AG04449 (cell line): ENCODE measurements around a stretch of chr2.

DNA sequence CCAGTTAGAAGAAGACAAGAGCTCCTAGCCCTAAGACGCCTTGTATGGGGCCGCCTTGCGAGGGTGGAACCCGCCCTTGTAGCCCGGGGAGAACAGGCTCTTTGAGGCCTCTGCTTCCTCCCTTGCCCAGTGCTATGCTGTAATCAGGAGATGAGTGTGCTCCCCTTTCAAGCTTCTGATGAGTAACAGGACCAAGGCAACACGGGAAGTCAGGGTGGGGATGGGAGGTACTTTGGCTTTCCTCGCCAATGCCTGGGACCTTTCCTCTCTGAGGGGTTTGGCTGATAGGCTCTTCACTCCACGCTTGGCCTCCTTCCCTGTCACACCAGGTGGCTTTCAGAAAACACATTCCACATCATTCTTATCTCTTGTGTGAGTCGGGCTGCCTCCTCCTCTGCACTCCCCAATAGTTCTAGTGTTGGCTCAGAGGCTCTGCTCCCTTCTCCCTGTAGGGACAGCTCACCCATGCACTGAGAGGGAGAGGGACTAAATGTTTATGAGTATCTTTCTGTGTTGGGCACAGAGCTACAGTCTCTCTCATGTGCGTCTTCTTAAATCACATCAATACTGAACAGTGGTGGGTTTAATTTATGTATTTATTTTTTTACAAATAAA, 223.6 kb upstream of the TRIB2 start:
- RRBS, result 88% methylated on average over 4 of the region's 10 CpGs

- RRBS, result no CpG with 5 or more reads among the region's 2 CpGs
These were observed 1.2 kb upstream of the TRIB2 start for GRCh38 chr2:12715676-12715851.

GRCh38 chr2:12727482-12728230, 10.9 kb downstream of the TRIB2 start:
- RRBS, result no CpG with 5 or more reads among the region's 8 CpGs

GRCh38 chr2:12733644-12734214, 17.0 kb downstream of the TRIB2 start:
- RRBS, result no CpG with 5 or more reads among the region's 8 CpGs

DNA sequence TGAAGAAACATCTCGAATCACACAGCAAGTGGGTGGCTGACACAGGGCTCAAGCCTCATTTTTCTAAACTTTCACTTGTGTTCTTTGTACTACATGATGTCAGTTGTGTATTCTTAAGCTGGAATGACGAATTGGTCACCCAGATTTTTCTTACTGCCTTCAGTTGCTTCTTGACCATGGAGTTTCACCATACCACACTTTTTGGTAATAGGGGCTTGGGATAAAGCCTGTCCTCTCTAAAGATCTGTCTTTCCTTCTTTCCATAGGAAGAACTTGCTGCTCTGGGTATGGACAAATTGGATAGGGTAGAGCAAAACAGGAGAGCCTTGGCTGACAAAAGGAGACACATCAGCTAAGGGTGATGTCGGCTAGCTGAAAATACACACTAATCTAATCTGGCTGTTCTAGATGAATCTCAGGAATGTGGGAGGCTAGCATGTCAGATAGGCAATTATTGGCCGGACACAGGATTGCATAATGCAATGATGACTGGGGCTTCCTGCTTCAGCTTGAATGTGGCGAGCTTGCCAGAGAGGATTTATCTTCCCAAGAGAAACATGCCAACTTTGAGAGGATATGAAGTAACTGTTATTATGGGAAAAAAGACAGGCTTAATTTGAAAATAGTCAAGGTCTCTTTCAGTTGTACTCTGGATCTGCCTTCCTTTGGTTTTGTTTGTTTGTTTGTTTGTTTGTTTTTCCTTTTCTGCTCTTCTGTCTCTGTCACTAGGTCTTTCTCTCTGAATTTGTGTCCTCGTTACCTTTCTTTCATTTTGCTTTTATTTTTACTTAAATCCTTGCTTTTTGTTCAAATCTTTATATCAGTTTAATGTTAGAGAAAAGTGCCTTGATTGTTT, 102.3 kb downstream of the TRIB2 start:
- RRBS, result no CpG with 5 or more reads among the region's 6 CpGs

DNA sequence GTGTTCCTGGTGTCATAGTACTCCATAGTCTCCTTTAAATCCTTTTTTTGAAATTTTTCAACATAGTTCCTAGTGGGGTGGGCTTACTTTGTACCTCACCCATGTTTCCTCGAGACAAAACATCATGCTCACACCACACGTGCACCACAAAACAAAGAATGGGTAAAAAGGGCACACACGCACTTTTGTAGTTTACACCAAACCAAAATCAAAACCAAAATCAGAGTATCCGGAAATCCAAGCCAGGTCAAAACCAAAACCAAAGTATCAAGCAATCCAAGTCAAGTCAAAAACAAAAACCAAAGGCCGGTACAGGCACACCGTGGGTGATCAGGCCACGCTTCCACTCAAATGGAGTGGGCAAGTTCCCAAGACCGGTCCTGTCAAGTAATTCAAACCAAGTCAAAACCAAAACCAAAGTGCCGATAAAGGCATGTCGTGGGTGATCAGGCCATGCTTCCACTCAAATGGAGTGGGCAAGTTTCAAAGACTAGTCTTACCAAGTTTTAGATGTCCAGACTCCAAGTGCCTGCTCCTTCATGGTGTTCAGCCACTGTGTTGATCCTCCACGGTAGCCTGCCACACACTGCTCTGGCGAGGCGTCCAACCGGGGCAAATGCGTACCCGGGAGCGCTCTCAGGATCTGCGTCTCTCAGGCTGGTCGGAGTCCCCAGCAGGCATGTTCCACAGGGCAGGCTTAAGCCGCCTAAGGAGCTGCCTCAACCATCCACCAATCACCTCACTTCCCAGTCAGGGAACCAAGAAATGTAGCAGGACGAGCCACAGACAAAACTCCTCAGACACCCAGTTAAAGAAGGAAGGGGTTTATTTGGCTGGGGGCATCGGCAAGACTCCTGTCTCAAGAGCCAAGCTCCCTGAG, 815.8 kb downstream of the TRIB2 start:
- RRBS, result no CpG with 5 or more reads among the region's 22 CpGs

GRCh38 chr2:15604827-15605329, 13.2 kb downstream of the DDX1 start:
- RRBS, result no CpG with 5 or more reads among the region's 3 CpGs

- RRBS, result no CpG with 5 or more reads among the region's 6 CpGs
These were observed 48.5 kb downstream of the DDX1 start for GRCh38 chr2:15639974-15640694.

DNA sequence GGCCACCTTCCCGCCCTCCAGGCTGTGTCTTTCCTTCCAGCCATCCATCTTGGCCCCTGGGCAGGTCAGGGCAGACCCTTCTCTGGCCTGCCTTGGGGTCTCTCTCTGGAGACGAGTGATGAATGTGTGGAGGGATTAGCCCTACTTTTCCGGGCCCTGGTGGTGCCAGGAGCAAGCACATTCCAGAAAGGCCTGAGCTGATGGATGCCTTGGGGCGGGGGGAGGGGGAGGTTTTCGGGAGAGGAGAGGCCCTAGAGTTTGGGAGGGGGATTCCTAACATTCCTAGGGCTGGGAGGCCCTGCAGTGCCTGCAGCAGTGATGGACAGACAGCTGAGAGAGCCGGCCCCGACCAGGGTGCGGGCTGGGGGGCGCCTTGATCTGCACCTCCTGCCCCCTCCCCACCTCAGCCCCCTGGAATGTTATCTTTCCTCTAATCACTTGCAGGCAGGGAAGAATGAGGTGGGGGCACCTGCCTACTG, 156.1 kb downstream of the DDX1 start:
- RRBS, result no CpG with 5 or more reads among the region's 9 CpGs

DNA sequence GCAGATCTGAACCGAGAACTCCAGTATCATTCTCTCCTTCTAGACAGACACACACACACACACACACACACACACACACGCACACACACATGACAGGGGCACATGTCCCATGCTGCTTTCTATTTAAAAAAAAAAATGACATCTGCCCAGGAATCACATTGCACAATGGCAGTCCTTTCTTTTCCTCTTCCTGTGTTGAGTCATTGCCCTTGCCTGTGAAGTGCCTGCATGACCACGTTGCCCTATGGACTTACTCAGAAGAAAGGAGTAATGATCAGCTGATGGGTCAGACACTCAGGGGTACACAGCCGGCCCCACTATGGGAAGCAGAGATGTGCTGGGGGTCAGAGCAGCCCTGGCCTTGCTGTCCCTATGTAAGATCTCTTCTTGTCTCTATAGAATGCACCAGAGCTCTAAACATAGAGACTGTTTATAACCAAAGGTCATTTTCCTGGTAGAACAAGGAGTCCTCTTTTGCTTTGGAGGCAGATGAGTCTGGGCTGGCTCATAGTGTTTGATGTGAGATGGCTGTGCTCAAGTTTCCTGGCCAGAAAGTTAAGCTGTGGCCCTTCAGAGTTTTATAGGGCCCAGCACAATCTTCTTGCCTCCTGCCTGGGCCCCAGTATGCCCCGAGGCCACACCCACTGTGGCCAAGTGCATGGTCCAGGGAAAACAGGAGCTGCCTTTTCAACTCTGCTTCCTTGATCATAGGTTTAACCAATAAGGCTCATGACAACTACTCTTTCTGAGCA, 66.0 kb downstream of the MYCN start:
- RRBS, result no CpG with 5 or more reads among the region's 5 CpGs

DNA sequence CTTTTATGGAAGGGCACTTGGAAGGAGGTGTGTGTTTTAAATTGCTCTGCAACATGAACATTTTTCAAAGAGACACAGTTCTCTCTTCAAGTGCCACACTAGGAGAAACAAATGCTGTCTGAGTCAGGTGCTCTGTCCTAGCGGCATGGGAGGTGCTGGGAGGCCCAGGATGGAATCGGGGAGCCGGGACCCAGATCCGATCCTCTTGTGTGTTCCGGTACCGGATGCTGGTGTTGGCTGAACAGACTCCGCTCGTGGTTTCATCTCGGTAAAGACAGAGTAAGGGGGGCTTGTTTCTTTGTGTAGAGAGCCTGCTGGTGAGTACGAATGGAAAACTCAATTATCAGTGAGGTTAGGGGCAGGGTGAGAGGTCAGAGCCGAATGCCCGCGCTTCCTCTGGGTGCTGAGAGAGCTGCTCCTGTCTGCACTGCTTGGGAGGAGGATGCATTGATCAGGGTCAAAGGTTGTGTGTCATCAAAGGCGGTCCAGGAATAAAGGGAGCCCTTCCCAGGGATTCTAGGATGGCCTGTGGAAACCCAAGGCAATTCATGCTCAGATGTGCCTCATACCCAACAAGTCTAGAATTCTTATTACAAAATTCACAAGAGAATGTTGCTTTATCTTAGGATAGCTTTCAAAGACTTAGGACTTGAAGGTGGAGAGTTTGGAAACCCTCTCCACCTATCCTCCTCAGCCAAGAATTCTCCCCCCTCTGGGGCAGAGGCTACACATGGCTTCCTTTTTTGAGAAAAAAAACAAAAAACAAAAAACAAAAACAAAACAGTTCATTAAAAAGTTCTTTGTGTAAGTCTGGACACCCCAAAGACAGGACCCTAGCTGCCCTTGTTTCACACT, 143.9 kb downstream of the MYCN start:
- RRBS, result no CpG with 5 or more reads among the region's 14 CpGs

GRCh38 chr2:16507886-16508429, 157.7 kb downstream of the CYRIA start:
- RRBS, result 5% methylated on average over 2 of the region's 43 CpGs

GRCh38 chr2:16604510-16605039, 61.1 kb downstream of the CYRIA start:
- RRBS, result no CpG with 5 or more reads among the region's 6 CpGs

DNA sequence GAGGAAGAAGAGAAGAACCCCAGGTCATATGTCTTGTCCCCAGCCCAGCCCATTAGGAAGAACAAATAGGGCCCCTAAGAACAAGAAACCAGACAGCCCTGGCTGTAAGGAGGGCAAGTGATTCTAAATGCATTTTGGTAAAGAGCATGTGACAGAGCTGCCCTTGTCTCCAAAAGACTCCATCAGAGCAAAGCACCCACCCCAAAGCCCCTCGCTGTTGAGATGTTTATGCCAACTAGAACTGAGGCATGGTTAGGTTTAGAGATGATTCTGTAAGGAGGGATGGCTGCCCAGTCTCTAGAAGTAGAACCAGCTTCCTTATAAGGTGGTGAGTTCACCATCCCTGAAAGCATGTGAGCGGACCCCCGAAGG, 47.2 kb downstream of the CYRIA start:
- RRBS, result no CpG with 5 or more reads among the region's 3 CpGs

GRCh38 chr2:16635549-16636956, 29.6 kb downstream of the CYRIA start:
- RRBS, result no CpG with 5 or more reads among the region's 21 CpGs

DNA sequence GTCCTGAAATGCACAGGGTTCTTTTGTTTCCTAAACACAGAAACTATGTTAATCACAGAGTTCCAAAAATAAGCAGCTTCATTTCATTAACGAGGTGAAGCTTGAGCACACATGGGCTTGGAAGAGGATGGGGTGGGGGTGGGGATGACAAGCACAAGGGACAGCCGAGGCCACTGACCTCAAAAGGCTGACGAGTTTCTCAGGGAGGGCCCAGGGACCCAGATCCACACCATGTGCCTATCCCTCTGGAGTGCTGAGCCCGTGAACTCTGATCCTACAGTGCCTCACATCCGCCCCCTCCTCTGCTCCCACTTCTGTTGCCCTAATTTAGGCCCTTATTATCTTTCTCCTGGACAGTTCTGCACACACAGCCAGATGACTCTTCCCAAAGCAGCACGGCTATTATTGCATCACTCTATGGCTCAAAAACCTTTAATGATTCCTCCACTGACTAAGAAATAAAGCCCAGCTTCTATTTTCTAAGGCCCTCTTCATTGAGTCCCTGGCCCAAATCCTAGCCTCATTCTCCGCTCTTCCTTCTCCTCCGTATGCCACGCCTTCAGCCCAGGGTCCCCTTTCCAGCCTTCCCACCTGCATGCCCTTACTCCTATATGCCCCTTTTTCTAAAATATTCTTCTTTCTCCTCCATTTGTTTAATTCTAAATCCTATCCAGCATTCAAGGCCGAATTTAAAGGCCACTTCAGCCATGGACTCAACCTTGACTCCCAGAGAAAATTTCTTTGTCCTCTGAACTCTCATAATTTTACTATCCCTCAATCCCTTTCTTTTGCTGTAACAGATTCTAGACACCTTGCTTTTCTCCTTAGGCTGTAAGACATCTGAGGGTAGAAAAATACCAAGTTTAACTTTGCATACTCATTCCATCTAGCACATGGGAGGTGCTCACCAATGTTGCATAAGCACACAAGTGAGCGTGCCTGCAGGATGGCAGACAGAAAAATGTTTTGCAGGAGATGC, 24.6 kb downstream of the CYRIA start:
- RRBS, result no CpG with 5 or more reads among the region's 11 CpGs

DNA sequence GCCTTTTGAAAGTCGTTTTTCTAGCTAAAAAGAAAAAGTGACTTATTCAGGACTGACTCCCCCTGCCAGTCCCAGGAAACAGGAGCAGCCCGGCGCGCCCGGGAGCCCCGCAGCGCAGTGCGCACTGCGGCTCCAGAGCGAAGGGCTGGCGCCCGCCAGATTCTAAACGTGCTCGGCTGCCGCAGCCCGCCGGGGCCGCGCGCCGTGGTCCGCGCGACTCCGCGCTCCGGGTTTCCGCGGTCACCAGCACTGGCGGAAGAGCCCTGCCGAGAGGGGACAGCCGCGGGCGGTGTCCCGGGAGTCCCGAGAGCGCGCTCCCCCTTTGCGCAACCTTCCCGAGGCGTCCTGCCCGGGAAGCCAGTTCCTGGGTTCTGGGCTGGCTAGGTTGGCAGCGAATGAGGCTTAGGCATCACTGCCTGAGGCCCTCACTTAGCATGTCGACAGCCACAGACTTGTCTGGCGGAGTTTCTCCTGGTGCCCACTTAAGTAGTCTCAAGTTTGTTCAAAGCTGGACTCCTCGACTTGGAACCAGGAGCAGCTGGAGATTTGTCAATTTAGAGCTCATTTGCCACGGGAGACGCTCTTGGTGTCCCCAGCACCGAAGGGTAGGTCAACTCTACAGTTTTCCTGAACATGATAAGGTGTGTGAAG, 1.6 kb upstream of the VSNL1 start:
- RRBS, result 2% methylated on average over 35 of the region's 49 CpGs

DNA sequence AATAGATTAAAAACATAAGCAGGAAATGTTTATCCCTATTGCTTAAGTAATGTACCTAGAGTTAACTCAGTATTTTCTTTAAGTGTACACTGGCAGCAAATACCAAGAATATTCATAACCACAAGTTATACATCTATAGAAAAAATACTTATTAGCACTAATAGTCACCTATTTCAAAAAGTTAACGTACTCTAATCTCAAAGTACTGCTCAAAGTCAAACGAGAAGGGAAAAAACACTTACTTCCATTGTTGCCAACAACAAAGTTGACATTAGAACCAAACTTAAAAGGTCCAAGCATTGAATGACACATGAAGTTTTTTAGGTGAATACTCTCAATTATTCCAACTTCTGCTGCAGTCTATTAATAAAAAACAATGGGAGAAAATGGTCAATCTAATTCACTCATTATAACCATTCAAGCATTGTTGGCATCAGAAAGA, 12.2 kb downstream of the SMC6 start:
- RRBS, result no CpG with 5 or more reads among the region's 2 CpGs

- RRBS, result no CpG with 5 or more reads among the region's 1 CpG
These were observed 248.9 kb downstream of the RDH14 start for GRCh38 chr2:18311699-18311898.

DNA sequence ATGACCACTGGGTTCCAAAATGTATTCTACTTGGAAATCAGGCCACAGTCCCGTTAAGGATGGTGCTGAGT, 1.0 kb downstream of the RDH14 start:
- RRBS, result no CpG with 5 or more reads among the region's 1 CpG